Epithelial cell of esophagus (primary cell): Measurements from ENCODE around the genes ZNF837 and MZF1.

DNA sequence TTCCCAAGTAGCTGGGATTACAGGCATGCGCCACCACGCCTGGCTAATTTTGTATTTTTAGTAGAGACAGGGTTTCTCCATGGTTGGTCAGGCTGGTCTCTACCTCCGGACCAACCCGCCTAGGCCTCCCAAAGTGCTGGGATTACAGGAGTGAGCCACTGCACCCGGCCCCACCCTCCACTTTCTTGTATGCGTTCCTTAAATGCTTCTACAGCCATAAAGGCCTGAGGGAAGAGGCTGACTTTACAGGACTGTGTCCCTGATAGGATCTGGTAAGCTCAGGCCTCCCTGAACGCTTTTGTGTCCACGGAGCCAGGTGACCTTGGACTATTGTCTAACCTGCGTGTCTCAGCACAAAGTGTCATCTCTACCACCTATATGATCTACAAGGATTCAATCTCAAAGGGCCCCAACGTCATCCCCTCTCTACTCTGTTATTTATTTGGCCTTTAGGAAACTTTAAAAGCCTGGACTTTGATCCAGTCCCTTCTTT is 803 bp downstream of the ZNF552 start:
- RRBS = no CpG with 5 or more reads among the region's 10 CpGs

GRCh38 chr19:57915526-57916201 is 728 bp downstream of the ZNF417 start:
- RRBS = no CpG with 5 or more reads among the region's 10 CpGs

- RRBS = no CpG with 5 or more reads among the region's 47 CpGs
Measured at GRCh38 chr19:58003001-58003769, 565 bp upstream of the ZNF606 start.

GRCh38 chr19:58037733-58038332 is 4.0 kb downstream of the ZSCAN1 start:
- RRBS = 4% methylated on average over 4 of the region's 38 CpGs

DNA sequence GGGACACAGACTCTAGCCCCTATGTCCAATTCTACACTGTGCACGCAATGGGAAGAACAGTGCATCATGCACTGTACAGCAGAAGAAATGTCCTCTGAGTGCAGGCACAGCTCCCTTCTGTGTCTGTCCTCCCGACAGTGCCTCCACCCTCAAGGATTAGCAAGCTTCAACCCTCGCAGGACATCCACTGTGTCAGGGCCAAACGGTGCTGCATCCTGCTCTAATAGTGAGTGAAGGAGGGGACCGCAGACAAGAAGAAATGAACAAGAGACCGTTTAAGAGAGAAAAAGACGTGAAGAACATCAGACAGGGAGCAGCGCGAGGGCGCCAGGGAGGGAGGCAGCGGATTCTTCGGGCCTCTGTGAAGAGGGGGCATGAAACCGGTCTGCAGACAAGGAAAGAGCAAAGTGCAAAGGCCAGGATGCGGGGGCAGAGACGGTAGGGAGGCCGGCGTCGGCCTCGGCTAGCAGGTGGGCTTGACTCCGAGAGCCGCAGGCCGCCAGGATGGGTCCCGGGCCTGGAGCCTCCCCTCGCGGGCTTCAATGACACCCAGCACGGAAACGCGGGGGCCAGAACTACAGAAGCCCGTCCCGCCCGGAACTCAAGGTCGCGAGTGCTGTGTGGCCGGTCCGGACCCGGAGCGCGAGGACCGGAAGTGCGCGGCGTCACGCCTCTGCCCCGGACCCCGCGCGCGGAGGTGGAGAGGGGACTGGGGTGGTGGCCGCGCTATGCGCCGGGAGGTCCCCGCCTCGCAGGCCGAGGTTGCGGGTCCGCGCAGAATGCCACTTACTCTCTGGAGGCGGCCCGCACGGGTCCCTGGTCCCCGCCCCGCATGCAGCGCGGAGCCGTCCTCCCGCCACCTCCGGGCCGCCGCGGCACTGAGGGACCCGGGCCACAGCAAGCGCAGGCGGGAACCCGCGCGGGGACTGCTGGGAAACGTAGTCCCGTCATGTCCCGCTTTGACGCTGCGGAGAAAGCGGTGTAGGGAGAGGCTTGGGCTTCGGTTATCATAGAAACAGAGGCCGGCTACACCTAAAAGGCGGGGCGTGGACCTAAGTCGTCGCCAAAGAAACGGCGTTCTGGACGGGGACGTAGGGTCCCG is at the start of gene ZNF837:
Gene ZNF837, minus strand, starts transcription at position 880 of the 1,102 bp plus-strand sequence.
- RRBS = 2% methylated on average over 27 of the region's 94 CpGs

GRCh38 chr19:58385065-58385473 is 2.0 kb upstream of the RPS5 start:
- RRBS = no CpG with 5 or more reads among the region's 6 CpGs

GRCh38 chr19:58417186-58417844 is 8.9 kb downstream of the ZNF584 start:
- RRBS = no CpG with 5 or more reads among the region's 15 CpGs

GRCh38 chr19:58543578-58543872 is 339 bp upstream of the TRIM28 start:
- RRBS = no CpG with 5 or more reads among the region's 19 CpGs

DNA sequence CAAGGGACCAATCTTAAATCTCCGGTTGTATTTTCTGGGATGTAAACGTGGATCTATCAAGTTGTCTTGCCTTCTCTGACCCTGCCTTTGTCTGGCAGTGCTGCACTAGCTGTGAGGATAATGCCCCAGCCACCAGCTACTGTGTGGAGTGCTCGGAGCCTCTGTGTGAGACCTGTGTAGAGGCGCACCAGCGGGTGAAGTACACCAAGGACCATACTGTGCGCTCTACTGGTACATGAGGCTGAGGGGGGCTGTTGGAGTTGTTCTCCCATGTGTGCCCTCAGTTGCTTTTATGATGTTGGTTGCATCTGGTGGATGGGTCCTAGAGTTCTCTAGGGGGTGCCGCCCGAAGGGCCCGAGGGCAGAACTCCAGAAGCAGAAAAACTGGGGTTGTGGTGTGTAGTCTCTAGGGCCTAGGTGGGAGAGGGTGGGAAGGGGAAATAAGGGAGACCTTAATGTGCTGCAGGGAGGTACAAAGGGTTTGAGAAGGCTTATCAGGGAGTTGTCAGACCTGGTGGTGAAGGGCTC is 1.9 kb downstream of the TRIM28 start:
- RRBS = no CpG with 5 or more reads among the region's 9 CpGs

DNA sequence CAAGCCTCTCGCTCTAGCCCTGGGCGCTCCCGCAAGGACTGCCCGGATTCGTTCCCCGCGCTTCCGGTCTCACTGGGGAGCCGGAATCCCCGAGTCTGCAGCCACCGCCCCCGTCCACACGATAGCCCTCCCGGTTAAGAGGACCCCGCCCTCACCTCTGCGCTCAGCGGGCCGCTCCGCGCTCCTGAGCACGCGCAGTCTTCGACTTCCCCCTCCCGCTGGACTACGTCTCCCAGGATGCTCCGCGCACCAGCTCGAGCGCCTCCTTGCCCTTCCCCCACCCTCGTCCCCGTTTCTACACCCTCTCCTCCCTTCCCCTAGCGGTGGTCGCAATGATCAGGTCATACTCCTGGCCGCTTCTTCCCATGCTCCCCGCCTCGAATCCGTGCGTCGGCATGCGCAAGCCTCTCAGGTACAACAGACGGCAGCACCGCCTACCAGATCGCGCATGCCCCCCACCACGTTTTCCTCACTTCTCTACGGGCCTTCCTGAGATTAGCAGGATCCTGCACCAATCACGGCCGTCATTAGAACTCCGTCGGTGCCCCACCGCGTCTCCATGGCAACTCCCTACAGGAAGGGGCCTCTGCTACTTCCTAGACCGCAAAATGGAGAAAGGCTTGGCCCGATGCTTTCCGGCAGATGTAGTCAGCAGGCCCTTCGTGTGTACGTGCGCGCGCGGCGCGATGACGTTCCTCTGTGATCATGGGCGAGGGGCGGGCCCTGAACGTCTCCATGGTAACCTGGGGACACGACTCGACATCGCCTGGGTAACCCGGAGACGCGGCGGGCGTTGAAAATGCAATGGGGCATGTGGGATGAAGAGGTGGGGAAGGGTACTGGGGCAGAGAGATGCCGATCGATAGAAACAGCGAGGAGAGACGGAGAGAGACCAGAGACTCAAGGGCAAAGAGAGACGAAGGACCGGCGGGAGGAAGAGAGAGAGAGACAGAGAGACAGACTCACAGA is at the start of gene MZF1:
Gene MZF1, minus strand, starts transcription at position 436 of the 969 bp plus-strand sequence.
- RRBS = 2% methylated on average over 10 of the region's 82 CpGs